Colon Carcinoma Metastatic in the Lung (tissue), 2 donors: ENCODE results near the genes DNAJC30 and TMEM270.

- PRO-cap, 2 experiments = no peak in any of the 2 experiments
Observed at GRCh38 chr7:73235949-73236306, 72.7 kb downstream of the NSUN5 start.

DNA sequence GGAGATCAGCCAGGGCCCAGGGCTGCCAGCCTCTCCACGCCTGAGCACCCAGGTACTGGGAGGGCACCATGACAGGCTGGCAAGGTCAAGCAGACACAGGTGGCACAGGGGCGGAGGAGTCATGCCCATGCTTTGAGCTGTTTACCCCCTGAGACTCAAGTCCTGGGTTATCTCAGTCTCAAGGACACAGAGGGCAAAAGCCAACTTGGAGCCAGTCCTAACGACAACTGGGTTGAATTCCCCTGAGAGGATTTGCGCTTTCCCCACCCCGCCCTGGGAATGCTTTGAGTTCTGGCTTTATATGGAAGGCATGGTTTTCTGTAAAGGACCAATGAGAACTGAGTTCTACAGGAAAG lies 8.2 kb downstream of the TRIM50 start:
- PRO-cap, 2 experiments = no peak in any of the 2 experiments

DNA sequence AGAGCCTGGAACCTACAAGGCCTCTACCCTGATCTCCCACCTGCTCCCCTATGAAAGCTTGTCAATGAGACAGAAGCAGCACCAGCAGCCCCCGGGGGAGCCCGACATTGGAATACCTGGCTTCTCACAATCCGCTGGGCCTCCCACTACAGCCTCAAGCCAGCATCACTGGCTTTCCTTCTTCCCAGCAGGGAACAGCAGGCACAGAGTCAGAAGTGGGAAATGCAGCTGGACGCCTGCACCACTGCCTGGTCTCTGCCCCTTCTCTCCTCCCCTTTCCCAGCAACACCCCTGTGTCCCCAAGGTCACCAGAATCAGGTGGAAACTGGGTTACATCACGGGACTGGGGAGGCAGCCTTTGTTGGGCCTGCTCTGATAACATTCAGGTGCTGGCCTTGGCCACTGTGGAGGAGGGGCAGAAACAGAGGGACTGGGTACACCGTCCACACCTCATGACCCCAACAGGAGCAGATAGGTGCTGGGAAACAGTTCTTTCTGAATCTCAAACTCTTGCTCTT lies 2.5 kb downstream of the TRIM50 start:
- PRO-cap, 2 experiments = no peak in any of the 2 experiments

DNA sequence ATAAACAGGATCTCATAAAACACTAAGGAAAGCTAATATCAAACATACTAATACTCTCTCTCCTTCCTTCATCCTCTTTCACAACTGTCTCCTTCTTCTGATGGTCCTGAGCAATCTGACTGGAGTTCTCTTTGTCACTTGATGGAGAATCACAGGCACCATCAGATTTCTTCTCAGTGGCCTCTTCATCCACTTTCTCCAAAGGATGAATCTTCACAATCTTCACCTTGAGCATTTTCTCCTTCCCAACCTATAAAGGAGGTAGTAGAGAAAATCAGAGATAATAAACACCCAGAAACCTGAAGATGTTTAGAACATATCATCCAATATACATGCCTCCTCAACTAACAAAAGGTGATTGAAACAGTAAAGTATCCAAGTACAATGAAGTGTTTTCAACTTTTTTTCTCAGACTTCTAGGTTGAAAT lies 23.6 kb downstream of the BAZ1B start:
- PRO-cap, 2 experiments = no peak in any of the 2 experiments

GRCh38 chr7:73600317-73601103 lies 22.1 kb upstream of the TBL2 start:
- PRO-cap, 2 experiments = no peak in any of the 2 experiments

DNA sequence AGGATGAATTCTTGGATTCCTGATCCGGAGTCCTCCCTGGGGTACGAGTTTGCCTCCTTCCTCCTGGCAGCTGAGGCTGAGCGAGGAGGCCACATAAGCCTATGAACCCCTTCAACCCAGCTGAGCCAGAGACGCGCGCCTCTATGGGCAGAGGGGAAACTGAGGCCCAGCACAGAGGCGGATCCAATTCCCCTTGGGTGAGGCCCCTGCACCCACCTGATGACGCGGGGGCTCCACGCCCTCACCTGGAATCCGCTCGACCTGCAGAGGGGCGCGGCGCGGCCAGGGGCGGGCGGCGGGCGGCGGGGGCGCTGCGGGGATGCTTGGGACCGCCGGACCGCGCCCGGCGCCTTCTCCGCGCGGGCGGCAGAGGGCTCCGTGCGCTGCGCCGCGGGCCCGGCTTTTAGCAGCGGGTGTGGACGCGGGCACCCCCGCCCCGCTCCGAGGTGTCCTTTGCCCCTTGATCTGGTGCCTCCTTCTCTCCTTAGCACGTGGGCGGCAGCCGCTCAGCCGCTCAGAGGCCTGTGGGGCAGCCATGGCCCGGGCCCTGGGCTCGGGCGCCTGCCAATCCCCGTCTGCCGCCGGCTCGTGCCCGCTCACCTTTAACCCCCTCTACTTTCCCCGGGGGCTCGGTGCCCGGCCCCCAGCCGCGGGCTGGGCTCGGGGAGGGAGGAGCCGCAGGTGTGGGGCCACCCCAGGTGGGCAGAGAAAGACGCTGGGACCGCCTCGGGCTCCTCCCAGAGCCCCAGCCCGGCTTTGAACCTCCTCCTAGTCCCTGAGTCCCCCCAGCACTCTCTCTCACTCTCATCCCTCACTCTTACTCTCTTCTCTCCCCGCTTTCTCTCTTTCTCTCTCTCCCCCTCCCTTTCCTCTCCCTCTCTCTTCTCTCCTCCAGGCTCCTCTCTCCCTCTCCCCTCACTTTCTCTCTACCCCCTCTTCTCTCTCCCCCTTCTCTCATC lies 19.8 kb upstream of the VPS37D start:
- PRO-cap, 2 experiments = peak in 2 of 2 experiments; most common plus-strand start position 536 of the sequence (in 2)

GRCh38 chr7:73683304-73683522 lies at the start of gene DNAJC30:
TSS of gene DNAJC30 (minus strand) at chr7:73683453.
- PRO-cap, 2 experiments = peak in 2 of 2 experiments; most common minus-strand start chr7:73683418 (in 2)

GRCh38 chr7:73738898-73740053 lies 674 bp upstream of the ABHD11 start:
- PRO-cap, 2 experiments = peak in 2 of 2 experiments; most common plus-strand start chr7:73739099 (in 1); most common minus-strand start chr7:73739715 (in 2)

GRCh38 chr7:73768302-73769493 lies 1.4 kb downstream of the CLDN3 start:
- PRO-cap, 2 experiments = peak in 2 of 2 experiments; most common plus-strand start chr7:73768652 (in 1); most common minus-strand start chr7:73768452 (in 1)

GRCh38 chr7:73823078-73823366 lies 7.8 kb upstream of the CLDN4 start:
- PRO-cap, 2 experiments = peak in 1 of 2 experiments; most common minus-strand start chr7:73823234 (in 1)

- PRO-cap, 2 experiments = peak in 1 of 2 experiments; most common minus-strand start chr7:73850348 (in 1)
Observed at GRCh38 chr7:73850079-73850561, 7.8 kb upstream of the METTL27 start.

- PRO-cap, 2 experiments = no peak in any of the 2 experiments
Observed at GRCh38 chr7:73860833-73861332, at the start of gene TMEM270. TSS of gene TMEM270 (plus strand) at chr7:73861159.

DNA sequence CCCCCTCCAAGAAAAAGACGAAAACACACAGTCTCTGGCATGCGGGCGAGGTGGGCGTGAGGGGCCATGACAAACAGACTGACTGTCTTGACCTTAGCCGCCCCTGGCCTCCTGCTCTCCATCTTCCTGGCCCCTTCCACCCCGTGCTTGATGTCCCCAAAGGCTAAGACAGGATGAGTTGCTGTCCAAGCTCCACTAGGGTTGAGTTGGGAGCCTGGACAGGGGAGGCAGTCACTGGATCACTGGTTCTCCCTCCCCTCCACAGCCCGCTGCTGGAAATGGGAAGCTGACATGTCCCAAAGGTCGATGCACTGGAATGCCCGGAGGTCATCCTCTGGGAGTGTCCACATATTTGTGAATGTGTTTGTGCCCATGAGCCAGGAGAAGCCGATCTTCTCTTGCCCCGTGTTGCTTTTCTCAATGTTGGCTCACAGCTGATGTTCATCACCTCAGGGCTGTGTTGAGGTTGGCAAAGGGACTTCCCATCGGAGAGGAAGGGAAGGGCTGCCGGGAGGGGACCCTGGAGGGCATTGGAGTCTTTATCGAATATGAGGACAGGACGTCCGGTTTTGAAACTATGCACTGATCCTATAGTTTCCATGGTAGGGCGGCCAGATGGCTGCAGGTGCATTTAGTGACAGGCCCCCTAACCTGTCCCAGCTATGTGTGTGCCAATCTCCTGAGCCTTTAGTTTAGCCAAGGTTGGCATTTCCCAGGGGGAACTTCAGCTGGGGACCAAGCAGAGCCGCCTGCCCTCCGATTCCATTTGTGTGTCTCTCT lies 19.5 kb downstream of the TMEM270 start:
- PRO-cap, 2 experiments = no peak in any of the 2 experiments

- PRO-cap, 2 experiments = no peak in any of the 2 experiments
Observed at GRCh38 chr7:73895086-73895744, 34.3 kb downstream of the TMEM270 start.

DNA sequence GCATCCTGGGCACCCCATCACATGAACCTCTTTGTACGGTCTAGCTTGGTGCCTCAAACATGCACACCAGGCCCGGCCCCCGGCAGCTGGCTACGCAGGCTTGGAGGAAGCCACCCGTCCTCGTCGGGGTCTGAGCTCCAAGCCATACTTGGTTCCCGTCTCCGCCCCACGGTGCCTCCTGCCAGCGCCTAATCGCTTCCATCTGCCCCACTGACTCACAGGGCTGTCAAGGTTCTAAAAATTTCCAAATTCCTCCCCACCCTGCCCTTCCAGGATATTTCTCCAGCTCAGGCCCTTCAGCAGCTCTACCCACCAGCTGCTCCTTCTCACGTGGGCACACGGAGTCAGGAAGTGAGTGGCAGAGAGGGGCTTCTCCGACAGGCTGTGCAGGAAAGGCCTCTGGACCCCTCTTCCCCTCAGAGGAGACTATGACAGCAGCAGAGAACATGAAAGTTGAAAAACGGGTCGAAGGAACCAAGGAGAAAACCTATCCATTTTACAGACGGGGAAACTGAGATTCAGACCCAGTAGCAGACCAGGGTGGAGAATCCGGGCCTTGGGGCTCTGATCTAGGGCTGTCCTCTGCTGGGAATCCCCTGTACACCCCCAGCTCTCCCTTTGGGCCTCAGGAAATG lies 38.9 kb downstream of the TMEM270 start:
- PRO-cap, 2 experiments = no peak in any of the 2 experiments

- PRO-cap, 2 experiments = no peak in any of the 2 experiments
Observed at GRCh38 chr7:74195362-74196744, 14.0 kb upstream of the LAT2 start.

DNA sequence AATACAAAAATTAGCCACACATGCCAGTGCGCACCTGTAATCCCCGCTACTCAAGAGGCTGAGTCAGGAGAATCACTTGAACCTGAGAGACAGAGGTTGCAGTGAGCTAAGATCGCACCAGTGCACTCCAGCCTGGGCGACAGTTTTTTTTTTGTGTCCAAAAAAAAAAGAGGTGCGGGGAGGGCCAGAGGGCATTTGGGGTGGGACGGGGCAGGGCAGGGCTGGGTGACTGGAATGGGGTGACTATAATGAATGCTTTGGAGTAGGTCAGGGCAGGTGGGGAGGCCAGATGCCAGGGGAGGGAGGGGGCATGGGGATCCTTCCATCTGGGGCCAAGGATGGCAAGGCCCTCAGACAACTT lies 23.5 kb downstream of the GTF2IRD1 start:
- PRO-cap, 2 experiments = no peak in any of the 2 experiments

DNA sequence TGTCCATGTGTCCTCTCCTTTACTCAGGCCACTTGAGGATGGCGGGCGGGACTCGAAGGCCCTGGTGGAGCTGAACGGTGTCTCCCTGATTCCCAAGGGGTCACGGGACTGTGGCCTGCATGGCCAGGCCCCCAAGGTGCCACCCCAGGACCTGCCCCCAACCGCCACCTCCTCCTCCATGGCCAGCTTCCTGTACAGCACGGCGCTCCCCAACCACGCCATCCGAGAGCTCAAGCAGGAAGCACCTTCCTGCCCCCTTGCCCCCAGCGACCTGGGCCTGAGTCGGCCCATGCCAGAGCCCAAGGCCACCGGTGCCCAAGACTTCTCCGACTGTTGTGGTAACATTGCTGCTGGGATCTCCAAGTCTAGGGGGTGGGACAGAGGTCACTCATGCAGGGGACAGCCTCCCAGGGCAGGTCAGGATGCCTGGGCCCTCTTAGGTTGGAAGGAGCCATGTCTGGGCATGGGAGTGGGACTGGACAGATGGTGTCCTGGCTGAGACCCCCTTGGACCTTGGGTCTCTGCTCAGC lies 65.7 kb downstream of the GTF2IRD1 start:
- PRO-cap, 2 experiments = no peak in any of the 2 experiments

- PRO-cap, 2 experiments = peak in 2 of 2 experiments; most common plus-strand start chr7:74606659 (in 1); most common minus-strand start chr7:74606627 (in 1)
Observed at GRCh38 chr7:74606019-74607058, 51.2 kb upstream of the GTF2I start.

DNA sequence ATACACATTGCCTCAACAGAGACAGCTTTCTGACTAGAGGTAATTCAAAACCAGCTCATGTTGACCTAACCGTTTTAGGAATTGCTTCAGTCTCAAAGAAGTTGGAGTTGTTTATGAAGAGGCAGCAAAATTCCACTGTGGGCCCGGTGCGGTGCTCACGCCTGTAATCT lies 2.2 kb upstream of the GTF2I start:
- PRO-cap, 2 experiments = no peak in any of the 2 experiments